Pericardium fibroblast (primary cell): ENCODE measurements around a stretch of chr2.

- RAMPAGE, long total RNA: no peak
Measured at GRCh38 chr2:8409227-8409575, 272.7 kb upstream of the ID2 start.

DNA sequence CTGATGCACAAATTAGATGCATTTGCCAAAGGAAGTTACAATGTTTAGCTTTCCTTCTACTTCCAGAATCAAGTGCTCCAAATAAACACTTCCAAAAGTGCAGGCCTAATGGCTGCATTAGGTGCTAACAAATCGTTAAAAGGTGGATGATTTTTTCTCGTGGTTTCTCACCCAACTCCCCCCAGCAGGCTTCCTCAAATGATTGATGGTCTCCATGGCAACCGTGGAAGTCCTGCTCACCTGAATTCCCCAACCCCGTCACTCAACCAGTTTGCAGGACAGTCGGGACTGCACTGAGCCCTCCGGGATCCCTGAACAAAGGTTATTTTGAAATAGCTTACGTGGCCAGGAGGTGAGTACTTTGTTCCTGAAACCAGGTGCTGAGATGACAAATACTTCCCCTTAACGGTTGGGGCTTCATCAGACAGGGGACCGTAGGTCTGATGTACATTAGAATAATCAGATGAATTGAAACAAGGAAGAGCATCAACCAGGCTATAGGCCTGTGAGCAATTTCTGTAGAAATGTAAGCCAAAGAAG is 206.6 kb upstream of the ID2 start:
- RAMPAGE, long total RNA: no peak

- RAMPAGE, long total RNA: no peak
Measured at GRCh38 chr2:8515157-8515818, 166.6 kb upstream of the ID2 start.

DNA sequence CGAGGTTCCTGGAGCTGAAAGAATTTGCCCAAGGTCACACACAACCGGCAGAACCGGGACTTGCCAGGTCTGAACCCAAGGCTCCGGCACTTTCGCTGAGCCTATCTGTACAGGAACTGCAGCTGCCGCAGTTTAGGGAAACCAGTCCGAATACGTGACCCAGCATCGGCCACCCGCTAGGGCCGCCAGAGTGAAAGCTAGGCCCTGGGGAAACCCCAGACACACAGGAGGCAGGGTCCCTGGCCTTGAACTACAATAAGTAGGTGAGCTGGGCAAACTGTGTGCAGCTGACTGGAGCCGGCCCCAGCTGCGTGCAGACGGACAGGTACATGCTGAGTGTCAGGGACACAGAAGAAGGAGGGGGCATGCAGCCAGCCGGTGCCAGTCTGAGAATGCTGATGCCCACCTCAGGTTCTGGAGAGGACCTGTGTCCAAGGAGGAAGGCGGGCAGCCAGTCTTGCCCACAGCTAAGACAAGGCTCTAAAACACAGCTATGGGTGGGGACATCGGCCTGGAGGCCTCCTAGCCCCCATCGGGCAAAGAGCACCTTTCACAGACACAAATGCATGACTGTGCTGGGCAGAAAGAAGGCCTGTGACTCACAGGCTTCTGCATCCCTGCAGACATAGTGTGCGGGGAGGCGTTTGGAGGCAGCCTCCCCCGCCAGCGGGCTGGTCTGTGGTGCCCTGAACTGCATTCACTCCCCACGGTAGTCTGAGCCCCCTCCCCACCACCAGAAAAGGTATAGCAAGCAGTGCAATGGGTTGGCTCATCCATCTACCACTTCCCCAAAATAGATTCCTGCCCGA is 107.4 kb upstream of the ID2 start:
- RAMPAGE, long total RNA: no peak

DNA sequence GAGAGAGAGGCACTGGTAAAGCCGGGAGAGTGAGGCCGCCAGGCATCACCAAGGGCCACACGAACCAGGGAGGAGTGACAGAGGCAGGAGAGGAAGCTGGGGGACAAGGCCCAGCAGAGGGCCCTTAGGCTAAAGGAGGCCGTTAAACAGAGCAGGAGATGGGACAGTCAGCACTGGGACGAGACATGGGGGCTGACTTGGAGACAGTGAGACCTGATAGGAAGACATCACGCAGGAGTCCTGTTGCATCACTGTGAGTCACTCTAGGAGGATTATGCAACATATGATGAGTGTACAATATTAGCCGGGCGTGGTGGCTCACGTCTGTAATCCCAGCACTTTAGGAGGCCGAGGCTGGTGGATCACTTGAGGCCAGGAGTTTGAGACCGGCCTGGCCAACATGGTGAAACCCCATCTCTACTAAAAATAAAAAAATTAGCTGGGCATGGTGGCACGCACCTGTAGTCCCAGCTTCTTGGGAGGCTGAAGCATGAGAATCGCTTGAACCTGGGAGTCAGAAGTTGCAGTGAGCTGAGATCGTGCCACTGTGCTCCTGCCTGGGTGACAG is 83.5 kb upstream of the ID2 start:
- RAMPAGE, long total RNA: no peak

GRCh38 chr2:8645052-8645446 is 36.8 kb upstream of the ID2 start:
- RAMPAGE, long total RNA: no peak

DNA sequence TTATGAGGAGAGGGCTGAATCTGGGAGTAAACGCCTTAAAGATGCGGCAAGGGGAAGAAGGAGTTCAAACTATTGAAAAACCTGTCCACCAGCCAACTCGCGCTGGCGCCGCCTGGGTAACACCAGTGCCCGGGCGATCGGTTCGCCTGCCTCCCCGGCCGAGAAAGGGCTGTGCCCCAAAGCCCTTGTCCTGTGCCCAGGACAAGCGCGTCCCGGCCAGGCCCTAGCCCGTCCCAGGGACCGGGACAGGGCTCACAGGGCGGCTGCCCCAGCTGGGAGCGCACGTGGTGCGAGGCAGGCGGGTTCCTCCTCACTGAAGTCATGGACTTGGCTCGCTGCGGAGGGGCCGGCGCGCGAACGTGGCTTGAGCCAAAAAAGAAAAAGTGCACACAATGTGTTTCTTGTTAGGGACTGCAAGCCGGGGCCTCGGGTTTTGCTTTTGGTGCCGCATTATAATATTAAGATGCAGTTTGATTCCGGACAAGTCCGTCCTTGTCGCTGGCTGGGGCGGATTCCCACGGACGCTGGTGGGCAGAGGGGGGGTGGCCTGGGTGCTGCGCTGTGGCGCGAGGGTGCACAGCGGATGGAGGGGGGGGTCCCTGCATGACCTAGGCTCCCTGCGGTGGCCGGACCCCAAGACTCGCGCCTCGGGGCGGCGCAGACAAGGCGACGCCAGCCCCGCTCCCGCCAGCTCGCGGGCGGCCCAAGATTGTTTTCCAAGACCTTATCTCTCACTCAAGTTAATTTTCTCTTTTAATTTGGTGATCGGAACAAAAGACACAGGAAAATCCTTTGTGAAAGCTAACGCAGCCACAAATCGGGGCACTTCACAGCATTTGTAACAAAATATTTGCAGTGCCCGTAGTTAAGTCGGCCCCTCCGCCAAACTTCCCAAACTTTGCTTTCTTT is 5.2 kb upstream of the ID2 start:
- RAMPAGE, long total RNA: no peak

DNA sequence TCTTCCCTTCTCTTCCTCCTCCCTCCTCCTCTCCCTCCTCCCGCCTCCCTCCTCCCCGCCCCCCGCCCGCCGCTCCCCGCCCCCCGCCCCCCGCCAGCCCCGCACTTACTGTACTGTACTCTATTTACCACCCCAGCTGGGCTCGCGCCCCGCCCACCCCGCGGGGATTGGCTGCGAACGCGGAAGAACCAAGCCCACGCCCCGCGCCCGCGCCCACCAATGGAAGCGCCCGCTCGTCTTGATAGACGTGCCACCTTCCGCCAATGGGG is 204 bp upstream of the ID2 start:
- RAMPAGE, long total RNA: no peak

GRCh38 chr2:8683246-8683790 is 1.5 kb downstream of the ID2 start:
- RAMPAGE, long total RNA: no peak

DNA sequence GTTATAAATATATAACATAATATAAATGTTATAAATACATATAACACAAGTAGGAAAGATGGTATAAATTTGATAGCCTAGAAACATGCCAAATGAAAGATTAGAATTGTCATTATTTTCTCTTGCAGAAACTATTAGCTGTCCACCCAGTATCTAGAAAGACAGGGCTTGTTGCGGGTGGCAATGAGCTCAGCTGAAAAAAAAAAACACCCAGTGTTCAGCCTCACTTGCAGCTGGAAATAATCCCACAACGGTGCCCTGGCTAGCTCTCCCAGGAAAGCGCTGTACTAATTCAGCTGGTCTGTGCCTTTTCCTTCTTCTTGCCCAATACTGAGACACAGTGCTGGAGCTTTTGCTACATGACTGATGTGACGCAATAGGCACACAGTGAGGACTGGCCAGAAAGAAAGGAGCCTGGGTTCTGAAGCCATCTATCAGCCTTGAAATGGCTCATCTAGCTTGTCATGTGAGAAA is 16.2 kb downstream of the KIDINS220 start:
- RAMPAGE, long total RNA: no peak

- RAMPAGE, long total RNA: no peak
Measured at GRCh38 chr2:8863269-8864082, 26.1 kb upstream of the KIDINS220 start.

DNA sequence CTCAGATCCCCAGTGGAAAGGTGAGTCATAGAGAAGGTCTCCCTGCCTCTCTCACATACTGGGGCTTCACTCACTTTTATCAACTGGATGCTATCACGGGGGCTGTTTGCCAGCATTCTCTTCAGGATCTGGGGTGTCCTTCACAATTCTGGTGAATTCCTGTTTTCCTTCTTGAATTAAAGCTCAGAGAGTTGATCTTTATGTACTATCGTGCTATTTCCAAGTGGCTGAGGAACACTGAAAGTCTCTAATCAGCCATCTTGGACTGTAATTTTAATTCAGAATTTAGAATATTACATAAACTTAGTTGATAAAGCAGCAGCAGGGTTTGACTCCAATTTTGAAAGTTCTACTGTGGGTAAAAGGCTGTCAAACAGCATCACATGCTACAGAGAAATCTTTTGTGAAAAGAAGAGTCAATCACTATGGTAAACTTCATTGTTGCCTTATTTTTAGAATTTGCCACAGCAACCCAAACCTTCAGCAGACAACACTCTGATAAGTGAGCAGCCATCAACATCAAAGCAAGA is 48.1 kb downstream of the MBOAT2 start:
- RAMPAGE, long total RNA: no peak

GRCh38 chr2:9002570-9003358 is 720 bp downstream of the MBOAT2 start:
- RAMPAGE, long total RNA: no peak

- RAMPAGE, long total RNA: no peak
Measured at GRCh38 chr2:9103633-9104240, 100.3 kb upstream of the MBOAT2 start.

DNA sequence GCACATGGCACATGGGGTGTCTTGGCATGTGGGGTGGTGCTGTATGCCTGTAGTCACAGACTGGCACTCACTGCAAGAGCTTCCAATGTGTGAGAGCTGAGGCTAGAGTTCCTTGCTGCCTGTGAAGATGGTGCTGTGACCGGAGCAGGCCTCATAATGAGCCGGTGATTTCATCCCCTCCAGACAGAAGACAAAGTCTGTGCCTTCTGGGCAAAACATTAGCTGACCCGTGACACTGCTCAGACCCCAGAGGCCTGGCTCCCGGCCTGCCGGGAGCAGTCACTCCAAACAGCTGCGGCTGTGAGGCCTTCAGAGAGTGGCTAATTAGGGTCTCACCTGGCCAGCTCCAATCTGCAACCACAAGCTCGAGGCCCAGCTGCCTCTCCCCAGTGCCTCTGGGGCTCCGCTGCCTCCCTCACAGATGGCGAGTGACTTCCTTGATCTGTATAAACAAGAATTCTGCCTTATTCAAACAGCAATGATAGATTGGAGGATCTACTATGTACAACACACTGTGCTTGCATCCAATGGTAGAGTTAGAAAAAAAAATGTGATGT is 98.5 kb upstream of the ASAP2 start:
- RAMPAGE, long total RNA: no peak

DNA sequence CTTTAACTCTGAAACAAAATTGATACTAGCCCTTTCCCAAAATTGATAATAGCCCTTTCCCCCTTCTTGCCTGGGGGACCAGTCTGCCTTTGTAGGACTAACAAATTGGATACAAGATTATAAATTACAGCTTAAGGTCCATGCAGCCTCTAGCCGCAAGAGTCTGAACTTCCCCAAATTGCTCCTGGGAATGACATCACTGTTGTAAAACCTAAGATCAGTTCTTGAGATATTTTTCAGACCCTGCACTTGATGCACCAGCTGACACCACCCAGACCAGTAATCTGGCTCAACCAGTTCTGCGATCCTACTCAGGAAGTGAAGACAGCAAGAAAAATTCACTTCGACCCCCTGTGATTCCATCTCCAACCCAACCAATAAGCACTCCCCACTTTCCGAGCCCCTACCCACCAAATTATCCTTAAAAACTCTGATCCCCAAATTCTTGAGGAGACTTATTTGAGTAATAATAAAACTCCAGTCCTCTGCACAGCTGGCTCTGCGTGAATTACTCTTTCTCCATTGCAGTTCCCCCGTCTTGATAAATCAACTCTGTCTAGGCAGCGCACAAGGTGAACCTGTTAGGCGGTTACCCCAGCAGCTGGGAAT is 35.8 kb upstream of the ASAP2 start:
- RAMPAGE, long total RNA: no peak

DNA sequence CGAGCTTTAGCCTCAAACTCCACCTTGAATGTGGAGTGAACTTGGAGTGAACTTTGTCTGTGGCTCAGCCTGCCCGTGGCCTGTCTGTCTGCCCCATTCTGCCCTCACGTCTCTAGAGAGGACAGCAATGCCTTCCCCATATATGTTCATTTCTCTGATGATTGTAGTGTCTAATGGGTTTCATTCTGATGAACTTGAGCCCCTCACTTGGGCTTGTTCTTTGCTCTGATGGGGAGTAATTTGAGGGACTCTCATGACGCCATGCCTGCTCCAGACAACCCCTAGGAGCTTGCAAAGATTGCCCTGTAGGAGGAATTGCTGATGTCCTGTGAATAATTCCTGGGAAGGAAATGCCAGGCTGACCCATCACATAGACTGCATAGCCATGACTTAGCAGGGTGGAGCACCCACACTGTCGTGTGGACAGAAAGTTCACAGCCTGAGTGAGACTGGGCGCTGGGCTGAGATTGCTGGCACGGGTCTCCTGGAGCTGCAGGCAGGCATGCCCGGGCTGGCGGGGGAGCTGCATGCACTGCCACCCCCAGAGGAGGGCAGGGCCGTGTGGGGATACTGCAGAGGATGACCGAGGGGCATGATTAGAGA is 42.7 kb downstream of the ASAP2 start:
- RAMPAGE, long total RNA: no peak

DNA sequence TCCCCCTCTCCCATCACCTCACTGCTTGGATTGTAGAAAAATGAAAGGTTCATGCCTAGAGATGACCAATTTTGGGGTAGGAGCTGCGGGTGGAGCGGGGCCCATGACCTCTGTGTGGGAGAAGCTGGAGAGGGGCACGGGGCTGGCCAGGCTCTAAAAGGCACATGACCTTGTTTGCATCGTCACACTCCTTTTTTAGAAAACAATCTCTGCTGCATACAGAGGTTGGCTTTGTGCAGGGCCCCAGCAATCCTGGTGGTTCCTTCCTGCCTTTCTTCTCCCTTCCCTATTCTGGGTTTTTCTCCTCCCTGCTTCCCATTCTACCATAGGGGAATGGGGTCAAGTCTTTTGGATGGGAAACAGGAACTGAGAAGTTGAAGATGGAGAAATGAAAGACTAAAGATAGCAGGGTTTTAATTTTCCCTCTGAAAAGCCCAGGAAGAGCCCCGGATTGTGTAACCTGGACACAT is 53.8 kb downstream of the ASAP2 start:
- RAMPAGE, long total RNA: no peak

DNA sequence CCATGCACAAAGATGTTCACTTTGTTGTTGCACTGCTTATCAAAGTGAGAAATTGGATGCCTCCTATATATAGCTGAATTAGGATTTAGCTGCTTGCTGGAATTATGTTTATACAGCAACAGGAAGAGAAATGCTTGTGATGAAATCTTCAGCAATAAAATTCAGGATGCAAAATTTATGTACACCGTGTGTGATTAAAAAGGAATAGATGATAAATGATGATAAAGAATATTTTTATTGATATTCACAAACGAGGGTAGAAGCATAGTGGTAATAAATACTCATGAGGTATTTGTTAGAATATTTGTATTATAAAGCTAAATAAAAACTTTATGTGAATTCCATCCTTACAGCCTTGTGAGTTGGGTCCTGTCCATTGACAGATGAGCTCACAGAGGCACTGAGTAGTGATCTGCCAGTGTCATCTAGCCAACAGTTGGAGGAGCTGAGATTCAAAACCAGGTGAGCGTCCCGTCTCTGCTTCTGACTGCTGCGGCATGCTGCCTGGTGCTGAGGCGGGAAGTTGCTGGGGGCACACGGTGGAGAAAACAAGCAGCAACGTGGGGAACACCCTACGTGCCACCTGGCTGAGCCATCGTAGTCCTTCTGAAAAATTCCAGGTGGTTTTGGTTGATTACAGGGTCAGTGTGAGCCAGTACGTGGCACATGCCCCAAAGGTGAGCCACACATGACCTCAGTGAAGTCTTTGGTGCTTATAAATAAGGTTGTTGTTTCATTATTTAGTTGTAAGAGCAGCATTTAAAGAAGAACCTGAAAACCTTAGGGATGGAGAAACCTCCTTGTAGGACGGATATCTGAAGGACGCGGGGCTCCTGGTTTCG is 80.3 kb downstream of the ASAP2 start:
- RAMPAGE, long total RNA: no peak

GRCh38 chr2:9296798-9297504 is 90.3 kb downstream of the ASAP2 start:
- RAMPAGE, long total RNA: no peak